Anterior vena cava (tissue), 1 donor: Measurements from ENCODE around the gene DUX4.

GRCh38 chr4:186697748-186698474 is 25.7 kb downstream of the FAT1 start:
- PRO-cap = no peak

- PRO-cap = bidirectional peak, plus-strand start at chr4:186726818, minus-strand start at chr4:186726722
These were observed 3.1 kb upstream of the FAT1 start for GRCh38 chr4:186726436-186727501.

DNA sequence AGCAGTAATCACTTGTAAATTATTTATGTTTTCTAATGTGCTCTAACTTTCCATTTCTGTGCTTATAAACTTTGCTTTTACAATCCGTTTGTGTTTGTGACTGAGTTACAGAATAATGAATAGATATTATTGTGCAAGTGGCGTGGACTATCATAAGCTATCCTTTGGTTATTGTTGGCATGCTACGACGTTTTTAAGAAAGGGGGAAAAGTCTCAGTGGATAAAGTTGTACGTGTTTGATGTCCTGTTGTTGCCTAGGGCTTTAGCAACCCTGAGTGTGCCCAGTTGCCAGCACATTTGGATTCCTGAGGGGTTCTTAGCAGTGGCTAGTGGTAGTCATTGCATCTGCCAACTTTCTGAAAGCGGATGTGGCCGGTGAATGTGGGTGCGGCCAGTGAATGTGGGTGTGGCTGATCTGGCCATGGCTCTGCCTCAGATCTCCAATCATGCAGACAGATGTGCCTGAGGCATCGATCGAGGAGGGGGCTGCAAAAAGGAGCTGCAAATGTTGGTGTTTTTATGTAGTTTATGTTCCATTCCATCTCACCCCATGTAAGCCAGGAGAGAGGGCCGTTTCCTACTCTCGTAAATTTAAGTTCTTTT is 41.4 kb upstream of the FAT1 start:
- PRO-cap = no peak

GRCh38 chr4:186901111-186901437 is 177.4 kb upstream of the FAT1 start:
- PRO-cap = no peak

DNA sequence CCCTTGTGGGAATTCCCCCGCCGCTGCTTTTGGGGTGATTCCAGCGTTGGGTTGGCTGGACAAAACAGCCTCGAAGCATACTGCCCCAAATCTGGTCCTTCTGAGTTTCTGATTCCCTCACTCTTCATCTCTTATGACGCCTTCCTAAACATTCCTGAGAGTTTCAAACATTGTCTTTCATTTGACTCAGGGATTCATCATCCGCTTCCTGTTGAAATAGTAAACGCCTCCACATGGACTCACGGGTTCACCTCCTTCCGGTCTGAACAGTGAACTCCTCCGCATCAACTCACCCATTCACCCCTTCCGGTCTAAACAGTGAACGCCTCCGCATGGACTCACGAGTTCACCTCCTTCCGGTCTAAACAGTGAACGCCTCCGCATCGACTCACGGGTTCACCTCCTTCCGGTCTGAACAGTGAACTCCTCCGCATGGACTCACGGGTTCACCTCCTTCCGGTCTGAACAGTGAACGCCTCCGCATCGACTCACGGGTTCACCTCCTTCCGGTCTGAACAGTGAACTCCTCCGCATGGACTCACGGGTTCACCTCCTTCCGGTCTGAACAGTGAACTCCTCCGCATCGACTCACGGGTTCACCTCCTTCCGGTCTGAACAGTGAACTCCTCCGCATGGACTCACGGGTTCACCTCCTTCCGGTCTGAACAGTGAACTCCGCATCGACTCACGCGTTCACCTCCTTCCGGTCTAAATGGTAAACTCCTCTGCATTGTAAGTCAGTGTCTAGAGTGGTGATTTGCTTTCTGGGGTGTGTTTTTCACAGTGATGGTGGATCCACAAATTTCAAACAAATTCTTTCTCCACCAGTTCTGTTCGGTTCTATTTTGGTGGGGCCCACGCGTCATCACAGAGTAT is 20.4 kb downstream of the TRIML1 start:
- PRO-cap = no peak

- PRO-cap = no peak
These were observed 517.7 kb downstream of the TRIML1 start for GRCh38 chr4:188656988-188657217.

GRCh38 chr4:189722012-189723079 is 218.3 kb upstream of the FRG1 start:
- PRO-cap = no peak

- PRO-cap = no peak
These were observed 153.3 kb upstream of the FRG1 start for GRCh38 chr4:189787289-189787805.

GRCh38 chr4:189838719-189839509 is 101.8 kb upstream of the FRG1 start:
- PRO-cap = no peak

DNA sequence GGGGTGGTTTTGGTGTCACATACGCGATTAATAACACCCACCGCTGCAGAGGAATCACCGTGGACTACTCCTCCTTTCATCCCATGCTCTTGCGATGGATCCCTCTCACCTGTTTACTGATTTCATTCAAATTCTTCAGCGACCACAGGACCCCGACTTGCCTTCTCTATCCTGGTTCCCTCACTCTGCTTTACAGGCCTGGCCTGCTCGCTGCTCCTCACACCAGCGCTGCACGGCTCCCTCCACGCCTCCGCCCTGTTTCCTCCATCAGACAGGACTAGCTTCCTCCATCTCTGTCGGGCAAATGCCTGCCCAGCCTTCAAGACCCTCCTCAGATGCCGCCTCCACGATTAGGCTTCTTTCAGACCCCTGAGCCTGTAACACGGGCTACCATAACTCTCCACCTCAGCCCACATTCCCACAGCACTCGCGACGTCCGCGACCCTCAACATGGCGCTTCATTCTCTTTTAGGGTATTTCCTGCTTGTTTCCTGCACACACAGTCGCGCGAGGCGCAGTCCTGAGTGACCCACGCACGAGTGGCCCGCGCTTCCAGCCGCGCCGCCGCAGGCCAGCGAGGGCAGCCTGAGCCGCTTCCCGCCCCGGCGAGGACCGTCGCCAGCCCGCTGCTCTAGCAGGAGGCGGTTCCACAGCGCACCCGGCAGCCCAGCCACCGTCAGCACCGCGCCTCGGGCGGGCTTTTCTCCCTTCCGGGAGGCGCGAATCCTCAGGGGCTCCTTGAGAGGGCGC is 488 bp upstream of the FRG1 start:
- PRO-cap = bidirectional peak, plus-strand start outside the sequence, minus-strand start at position 633 of the sequence

DNA sequence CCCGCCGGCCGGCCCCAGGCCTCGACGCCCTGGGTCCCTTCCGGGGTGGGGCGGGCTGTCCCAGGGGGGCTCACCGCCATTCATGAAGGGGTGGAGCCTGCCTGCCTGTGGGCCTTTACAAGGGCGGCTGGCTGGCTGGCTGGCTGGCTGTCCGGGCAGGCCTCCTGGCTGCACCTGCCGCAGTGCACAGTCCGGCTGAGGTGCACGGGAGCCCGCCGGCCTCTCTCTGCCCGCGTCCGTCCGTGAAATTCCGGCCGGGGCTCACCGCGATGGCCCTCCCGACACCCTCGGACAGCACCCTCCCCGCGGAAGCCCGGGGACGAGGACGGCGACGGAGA is at the start of gene DUX4:
TSS of gene DUX4 (plus strand) at position 270 of the 338 bp plus-strand sequence.
- PRO-cap = no peak